Measurements from ENCODE around the genes RPSA, MOBP and ZNF619.

DNA sequence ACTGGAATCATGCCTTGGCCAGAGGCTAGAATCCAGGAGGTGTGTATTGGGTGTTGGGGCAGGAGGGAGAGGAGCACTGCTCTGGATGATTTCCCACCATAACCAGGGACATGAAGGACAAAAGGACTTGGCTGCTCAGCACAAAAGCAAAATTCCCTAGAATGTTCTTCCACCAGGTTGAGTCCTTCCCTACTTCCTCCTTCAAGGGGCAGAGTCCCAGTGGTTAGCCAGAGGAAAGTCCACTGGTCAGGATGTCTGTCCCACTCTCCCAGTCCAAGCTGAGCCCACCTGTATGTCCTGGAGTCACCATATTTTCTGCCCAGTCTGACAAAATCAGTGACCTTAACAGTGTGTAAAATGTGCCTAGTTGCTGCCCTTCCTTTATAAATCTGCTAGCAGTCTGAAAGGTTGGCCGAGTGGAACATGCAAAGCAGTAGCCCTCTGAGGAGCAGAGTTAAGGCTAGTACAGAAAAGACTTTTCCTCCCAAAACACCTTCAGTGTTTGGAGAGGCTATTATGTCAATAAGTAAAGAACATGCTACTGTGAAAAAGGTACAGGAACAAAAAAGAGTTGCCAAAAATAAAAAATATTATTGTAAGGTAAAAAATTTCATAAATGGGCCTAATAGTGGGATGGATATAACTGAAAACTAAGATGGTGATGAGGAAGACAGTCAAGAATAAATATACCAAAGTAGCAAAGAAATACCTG lies 15.3 kb downstream of the TTC21A start:
- PRO-cap = no peak

DNA sequence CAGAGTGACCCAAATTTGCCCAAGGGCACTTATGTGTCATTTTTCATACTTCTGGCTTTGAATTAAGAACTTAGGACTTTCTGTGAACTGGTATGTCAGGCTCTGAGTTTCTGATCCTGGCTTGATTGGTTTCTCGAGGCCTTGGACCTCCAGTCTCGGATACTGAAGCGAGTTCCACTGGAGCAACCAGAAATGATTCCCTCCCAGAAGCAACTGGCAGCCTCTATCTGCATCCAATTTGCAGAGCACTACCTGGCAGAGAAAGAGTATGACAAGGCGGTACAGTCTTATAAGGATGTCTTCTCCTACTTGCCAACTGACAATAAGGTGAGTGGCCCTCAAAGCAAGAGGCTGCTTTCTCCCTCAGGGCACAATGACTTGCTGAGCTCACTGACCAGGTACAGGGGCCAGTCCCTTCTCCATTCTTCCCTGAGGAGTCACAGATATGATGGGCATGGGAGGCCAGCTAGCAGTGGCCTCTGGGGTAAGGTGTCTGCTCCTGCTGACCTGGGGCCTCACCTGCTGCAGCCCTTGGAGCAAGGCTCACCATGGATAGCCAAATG lies 20.4 kb downstream of the CSRNP1 start:
- PRO-cap = no peak

DNA sequence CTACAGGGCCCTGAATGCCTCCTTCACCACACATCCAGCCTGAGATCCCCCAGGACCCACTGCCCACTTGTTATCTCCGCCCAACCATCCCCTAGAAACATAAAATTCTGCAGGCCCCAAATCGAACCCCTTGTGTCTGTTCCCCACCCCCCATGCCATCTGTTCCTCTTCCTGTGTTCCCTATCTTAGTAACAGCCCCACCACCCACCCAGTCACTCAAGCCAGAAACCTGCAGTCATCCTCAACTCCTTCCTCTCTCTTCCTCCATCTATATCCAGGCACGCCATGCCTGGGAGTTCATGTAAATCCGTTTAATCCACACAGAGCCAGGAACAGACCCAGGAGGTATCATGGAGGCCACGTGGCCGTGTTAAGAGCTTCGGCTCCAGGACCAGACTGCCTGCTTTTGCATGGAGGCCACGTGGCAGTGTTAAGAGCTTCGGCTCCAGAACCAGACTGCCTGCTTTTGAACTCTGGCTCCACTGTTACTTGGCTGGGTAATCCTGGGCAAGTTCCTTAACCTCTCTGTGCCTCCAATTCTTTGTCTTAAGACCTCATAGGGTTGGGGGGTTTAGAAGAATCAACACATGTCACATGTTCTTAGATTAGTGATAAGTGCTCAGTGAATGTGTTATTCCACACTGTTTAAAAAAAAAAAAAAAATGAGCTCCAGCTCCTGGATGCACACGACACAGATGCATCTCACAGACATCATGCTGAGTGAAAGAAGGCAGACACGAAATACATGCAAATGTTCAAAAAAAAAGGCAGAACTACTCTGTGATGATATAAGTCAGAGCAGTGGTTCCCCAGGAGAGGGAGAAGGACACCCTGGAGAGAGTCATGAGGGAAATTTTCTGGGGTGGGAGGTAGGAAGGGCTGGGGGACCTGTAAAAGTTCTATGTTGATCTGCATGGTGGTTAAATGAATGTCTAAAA lies 4.7 kb downstream of the CSRNP1 start:
- PRO-cap = bidirectional peak, plus-strand start at position 215 of the sequence, minus-strand start outside the sequence; bidirectional peak, plus-strand start at position 791 of the sequence, minus-strand start at position 693 of the sequence

- PRO-cap = bidirectional peak, plus-strand start at chr3:39151504, minus-strand start at chr3:39151401
These were observed 2.0 kb downstream of the CSRNP1 start for GRCh38 chr3:39151303-39151809.

GRCh38 chr3:39406206-39407268 lies at the start of gene RPSA:
RPSA (plus strand) TSS chr3:39406720.
- PRO-cap = bidirectional peak, plus-strand start at chr3:39406720, minus-strand start at chr3:39406522; unidirectional peak, plus-strand start at chr3:39407075

- PRO-cap = no peak
These were observed 1.2 kb downstream of the RPSA start for GRCh38 chr3:39407269-39408512.

DNA sequence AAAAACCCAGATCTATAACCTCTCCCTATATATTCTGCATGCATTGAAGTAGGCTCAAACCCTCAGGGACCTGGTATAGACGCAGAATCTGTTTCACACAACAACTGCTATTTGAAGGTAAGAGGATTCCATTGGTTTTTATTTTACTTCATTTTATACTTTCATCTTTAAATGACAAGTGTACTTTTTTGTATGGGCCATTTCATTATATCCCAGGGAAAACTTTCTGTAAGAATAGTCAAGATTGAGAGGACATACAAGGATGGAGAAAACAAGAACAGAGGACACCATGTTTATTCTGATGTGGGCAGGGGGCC lies at the start of gene MOBP:
MOBP (plus strand) TSS at position 57 of the 317 bp plus-strand sequence.
- PRO-cap = no peak

- PRO-cap = no peak
These were observed 31.0 kb downstream of the ENTPD3 start for GRCh38 chr3:40417947-40418403.

GRCh38 chr3:40476474-40477599 lies at the start of gene ZNF619:
ZNF619 (plus strand) TSS chr3:40477122.
- PRO-cap = bidirectional peak, plus-strand start at chr3:40477113, minus-strand start at chr3:40477061

DNA sequence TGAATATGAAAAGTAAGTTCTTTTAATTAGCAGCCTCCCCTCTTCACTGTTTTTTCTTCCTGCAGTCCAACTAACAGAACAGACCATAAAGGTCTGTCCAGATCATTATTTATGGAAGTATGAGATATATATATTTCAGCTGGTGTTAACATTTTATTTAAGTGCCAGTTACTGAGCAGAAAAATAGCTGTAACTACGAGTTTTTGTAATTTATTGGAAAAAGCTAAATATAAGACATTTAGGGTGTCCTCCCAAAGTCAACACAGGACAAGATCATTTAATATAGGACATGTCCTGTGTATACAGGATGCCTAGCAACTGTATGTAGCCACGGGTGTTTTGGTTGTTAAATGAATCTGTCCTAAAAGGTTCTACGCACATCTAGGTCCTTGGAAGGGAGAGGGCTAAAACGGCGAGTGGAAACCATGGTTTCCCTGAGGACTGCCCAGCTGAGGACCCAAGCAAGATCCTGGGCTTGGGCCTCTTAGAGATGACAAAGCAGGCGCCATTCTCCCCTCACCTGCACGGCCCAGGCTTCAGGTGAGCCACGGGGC lies 592 bp upstream of the ZNF621 start:
- PRO-cap = no peak

GRCh38 chr3:41026553-41027100 lies 172.7 kb upstream of the CTNNB1 start:
- PRO-cap = no peak

GRCh38 chr3:41537028-41537624 lies 337.8 kb downstream of the CTNNB1 start:
- PRO-cap = no peak

DNA sequence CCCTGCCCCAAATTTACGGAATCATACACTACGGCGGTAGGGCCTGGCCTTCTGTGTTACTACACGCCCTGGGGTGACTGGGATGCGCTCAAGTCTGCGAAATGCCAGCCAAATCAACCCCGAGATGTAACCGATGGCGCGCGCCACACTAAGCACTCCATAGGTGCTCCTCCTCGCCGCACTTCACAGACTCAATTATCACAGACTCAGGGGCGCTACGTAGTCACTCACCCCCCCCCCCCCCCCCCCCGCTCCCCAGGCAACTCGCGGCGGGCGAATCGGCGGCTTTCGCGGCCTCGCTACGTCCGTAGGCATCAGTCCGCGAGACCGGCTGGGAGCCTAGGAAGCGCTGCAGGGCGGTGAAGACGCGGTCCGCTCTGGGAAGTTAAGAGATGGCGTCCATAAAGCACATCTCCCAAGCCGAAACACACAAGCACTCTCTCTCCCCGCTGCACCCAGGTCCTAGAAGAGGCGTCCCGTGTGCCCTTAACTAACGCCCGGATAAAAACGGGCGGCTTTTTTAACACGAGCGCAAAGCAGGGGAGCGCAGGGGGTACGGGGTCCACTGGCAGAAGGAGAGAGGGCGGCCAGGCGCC lies 484 bp downstream of the ULK4 start:
- PRO-cap = bidirectional peak, plus-strand start at position 324 of the sequence, minus-strand start at position 197 of the sequence

DNA sequence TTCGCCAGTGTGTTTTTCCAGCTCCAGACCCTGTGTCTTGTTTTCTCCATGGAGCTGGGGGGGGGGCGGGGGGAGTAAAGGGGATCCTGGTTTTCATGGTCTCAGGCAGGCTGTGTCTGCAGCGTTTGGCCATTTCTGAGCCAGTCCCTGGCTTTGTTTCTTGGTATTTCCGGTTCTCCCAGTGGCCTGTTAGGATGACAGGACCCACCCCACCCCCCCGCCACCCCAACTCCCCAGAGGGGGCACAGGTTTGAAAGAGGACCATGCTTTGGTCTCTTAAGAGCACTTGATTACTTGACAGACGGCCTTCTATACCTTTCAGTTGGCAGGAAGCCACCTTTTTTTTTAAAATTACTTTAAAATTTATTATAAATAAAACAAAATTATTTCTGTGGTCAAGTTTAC lies 47.6 kb upstream of the TRAK1 start:
- PRO-cap = no peak

DNA sequence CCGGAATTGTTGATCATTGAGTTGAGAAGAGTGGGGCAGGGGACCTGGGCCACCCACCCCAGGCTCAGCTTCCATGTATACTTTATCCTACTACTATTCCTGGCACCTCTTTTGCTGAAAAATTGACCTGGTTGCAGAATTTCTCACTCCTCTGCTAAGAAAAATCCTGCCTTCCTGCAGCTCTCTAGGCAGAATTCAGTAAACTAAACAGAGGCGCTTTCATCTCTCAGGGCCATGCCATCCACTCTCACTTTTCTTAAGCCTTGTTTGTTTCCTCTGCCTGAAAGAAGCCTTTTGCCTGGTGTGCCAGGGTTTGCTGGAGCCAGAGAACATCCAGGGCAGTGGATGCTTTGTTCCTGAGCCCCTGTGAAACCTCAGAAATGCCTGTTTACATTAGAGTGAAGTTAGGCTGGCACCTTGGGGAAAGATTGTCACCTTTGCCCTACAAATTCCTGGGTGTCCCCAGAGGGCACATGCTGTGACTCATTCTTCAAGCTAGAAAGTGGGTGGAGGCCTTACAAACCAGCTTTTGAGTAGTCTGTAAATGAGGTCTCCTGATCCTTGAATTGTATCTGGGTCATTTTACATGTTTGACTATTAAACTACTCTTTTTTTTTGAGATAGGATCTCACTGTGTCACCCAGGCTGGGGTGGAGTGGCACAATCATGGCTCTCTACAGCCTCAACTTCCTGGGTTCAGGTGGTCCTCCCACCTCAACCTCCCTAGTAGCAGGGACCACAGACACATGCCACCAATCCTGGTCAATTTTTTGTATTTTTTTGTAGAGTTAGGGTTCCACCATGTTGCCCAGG lies 10.7 kb upstream of the TRAK1 start:
- PRO-cap = no peak

DNA sequence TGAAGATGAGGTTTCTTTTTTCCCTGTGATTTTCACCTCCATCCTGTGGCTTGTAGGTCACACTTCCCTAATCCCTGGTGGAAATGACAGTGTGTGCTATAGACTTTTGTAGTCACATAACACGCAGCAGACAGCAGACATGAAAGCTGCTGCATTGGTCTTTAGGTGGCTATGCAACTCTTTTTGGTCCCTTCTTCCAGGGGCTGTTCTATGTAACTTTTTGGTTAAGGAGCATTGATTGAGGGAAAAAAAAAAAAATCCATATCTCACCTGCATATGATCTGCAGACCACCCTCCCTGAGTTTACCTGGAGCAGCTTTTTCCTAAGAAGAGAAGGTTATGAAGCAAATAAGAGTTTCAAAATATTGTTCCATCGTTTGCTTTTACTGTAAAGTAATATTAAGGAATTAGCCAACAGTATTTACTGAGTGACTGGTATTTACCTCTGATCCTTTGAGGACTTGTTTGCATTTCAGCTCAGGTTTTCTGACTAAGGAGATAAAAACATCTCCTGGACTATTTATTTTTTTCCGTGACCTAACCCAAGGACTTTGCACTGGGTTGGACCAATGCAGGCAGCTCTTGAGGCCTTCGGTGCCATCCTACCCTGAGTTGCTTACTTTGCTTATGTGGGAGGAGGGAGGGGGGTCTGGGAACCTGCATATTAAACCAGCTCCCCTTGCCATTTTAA lies 39.1 kb downstream of the TRAK1 start:
- PRO-cap = no peak

DNA sequence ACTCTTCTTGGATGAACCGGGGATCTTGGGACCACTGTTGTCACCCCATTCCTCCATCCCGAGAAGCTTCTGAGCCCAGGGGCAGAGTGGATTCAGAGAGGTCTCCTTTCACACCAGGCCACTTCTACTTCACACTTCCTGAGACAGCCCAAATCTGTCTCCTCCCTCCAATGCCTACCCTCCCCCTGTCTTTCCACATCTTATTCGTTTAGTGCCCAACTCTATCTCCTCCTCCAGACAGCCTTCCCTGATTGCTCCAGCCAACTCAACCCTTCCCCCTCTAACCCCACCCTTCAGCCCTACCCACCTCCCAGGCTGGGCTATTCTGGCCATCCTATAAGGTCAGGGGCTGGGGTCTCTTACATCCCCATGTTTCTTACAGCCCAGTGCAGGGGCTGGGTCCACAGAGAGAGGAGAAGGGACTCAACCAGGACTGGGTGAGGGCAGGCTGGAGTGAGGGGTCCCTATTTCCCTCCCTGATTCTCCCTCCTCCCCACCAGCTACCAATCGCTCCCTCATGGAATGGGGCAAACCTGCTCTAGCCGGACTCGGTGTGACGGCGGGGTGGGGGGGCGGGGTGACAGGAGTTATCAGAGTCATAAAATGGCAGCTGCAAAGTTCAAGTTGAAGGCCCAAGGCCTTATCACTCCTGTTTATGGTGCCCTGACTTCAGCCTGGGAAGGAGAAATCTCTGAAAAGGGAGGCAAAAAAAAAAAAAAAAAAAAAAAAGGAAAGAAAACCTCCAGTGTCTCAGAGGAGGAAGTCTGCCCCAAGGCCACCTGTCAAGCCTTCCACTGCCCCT lies 2.0 kb downstream of the VIPR1 start:
- PRO-cap = no peak

GRCh38 chr3:42536253-42537195 lies 34.1 kb downstream of the VIPR1 start:
- PRO-cap = no peak

DNA sequence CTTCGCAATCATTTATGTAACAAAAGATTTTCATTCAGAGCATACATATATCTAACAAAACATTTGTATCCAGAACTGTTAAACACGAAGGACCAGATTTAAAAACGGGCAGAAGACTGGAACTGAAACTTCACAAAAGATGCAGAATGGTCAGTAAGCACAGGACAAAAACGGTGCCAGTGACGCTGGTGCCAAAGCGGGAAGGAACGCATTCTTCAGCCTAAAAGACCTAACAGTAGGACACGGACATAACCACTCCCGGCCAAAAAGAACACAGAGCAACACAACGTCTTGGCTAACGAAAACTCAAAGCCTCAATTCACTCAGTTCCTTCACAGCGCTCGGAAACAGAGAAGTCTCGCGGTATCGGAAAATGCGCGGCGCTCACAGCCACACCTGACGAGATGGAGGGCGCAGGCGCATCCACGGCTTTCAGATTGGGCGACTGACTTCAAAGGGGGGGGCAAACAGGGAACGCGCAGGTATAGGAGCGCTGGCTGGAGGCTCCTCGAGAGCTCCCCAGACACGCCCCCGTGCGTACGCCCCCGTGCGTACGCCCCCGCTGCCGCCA lies 386 bp upstream of the NKTR start:
- PRO-cap = bidirectional peak, plus-strand start outside the sequence, minus-strand start at position 308 of the sequence

- PRO-cap = no peak
These were observed 14.1 kb upstream of the ZBTB47 start for GRCh38 chr3:42639163-42639983.

Measured in colic lymph node (tissue), 1 donor.